M059J (cell line): ENCODE measurements around the gene STMP1.

DNA sequence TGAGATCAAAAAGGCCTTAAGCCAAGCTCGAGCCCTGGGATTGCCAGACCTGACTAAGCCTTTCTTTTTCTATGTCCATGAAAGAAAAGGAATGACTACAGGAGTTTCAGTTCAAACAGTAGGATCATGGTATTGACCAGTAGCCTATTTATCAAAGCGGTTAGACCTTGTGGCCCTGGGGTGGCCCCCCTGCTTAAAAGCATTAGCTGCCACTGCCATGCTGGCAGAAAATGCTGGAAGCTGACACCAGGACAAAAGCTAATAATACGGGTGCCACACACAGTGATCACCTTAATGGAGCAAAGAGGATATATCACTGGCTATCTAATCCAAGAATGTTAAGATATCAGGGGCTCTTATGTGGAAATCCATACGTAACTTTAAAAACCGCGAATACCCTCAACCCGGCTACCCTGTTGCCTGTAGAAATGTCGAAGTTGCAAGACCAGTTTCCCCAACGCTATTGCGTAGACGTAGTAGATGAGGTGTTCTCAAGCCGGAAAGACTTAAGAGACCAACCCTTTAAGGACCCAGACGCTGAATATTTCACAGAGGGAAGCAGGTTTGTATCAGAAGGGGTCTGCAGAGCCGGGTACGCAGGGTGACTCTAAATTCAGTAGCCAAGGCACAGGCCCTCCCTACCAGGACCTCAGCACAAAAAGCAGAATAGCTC, 7.8 kb upstream of the CYREN start:
- RAMPAGE, long total RNA, result no peak

DNA sequence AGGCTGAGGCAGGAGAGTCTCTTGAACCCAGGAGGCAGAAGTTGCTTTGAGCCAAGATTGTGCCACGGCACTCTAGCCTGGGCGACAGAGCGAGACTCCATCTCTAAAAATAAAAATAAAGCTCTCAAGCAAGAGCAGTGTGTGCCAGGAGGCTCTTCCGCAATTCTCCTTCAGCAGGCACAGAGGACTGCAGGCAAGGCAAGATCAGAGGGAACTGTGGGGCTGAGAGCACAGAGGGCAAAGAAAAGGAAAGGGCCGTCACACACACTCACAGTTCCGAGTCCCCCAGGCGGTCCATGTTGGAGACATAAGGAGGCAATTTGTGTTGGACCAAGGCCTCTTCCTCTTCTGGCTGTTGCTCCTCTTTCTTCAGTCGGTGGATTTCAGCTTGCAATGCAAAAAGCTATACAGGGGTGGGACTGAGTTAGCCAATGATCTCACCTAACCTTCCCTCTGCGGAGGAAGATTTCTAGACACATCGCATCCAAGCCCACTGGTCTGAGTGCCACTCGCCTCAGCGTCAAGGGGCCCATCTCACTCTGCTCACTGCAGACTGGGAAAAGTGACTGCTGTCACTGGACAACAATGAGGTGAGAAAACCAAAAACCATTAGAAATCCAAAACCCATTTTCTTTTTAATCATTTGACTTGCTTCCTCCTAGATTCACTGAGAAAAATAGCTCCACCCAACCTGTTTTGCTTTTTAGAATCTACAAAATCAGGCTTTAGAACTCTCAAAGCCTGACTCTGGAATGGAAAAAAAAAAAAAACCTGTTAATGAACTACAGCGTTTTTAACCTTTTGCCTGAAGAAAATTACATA, 5.5 kb downstream of the WDR91 start:
- RAMPAGE, long total RNA, result no peak

DNA sequence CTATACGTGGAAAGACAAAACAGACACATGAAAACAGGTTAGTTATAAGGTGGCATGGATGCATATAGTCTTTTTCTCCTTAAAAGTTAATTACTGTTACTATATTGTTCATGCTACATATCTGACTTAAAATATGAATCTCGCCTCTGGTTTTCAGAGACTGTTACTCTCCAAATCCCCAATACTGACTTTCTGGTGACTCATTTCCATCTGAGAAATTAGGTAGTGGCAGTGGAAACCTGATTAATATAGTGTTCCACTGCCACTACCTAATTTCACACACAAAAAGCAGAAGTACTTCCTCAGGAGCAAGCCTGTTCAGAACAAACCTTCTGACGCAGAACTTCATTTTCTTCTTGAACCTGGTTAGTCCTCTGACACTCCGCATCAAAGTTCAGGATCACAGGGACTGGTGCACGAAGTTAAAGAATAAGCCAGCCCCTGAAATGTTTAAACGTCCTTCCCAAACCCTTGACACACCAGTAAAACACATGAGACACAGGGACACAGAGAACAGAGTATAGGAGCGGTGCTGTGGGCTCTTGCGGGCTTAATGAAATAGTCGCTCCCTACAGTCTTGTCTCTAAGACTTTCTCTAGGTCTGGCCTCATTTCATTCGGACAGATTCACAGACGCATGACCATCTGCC, 4.4 kb downstream of the WDR91 start:
- RAMPAGE, long total RNA, result no peak

- RAMPAGE, long total RNA, result no peak
Measured at GRCh38 chr7:135253868-135254547, 20.4 kb downstream of the STRA8 start.

DNA sequence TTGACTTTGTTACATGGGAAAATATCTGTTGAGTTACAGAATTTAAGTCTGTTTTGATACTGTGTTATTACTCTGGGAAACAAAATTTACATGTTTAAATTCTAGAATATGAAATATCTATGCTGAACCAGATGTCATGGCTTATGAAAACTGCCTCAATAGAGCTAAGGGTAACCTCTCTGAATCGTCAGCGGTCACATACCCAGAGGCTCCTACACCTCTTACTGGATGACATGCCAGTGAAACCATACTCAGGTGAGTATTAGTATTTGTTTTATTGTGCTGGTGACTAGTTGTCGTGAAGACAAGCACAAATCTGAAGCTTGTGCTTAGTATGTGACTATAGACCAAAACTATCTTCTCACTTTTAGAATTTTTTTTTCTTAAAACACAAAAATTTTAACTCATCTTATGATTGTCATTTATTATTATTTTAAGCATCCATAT, 46.5 kb upstream of the STMP1 start:
- RAMPAGE, long total RNA, result no peak

GRCh38 chr7:135662157-135662761, at the start of gene STMP1:
Gene STMP1 (plus strand): TSS chr7:135662514.
- RAMPAGE, long total RNA, result start-site peak on the plus strand at chr7:135662499-135662511, 67 and 31 reads in 2 replicates

DNA sequence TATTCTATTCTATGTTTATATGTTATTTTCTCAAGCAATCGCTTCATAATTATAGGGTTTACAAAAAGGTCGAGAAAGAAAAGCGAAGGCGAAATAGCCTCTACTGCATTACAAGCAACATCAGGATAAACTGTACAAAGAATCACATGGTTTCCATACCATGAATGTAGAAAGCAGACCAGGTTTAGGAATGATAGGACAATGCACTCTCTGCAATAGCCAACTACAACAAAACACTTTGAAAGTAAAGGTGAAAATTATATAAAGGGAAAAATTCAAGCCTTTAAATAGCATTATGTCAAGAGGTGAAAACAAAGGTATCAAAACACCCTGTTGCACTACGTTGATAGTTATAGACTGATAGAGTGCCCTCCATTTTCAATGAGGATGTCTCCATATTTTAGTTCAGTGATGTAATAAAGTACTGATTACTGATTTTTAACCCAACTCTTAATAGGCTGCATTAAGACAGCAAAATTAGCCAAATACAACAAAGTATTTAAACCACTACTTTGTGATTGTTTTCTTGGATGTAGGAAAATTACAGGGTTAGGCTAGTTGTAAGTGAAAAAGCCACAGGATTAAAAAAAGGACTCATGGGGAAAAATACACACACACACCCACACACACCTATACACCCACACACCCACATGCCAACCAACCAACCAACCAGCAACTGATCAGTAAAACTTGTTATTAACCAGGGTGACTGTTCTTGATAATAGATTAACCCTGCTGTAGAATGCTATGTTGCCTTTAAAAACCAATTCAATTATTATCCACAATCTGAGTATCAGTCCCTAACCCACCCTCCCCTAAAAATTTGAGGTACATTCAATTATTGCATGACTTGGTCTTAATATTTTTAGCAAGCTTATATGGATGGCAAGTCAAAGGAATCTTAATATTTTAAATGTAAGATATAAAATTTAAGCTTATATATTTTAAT, 49.2 kb downstream of the MTPN start:
- RAMPAGE, long total RNA, result no peak

GRCh38 chr7:135977700-135977843, 413 bp upstream of the MTPN start:
- RAMPAGE, long total RNA, result no peak

DNA sequence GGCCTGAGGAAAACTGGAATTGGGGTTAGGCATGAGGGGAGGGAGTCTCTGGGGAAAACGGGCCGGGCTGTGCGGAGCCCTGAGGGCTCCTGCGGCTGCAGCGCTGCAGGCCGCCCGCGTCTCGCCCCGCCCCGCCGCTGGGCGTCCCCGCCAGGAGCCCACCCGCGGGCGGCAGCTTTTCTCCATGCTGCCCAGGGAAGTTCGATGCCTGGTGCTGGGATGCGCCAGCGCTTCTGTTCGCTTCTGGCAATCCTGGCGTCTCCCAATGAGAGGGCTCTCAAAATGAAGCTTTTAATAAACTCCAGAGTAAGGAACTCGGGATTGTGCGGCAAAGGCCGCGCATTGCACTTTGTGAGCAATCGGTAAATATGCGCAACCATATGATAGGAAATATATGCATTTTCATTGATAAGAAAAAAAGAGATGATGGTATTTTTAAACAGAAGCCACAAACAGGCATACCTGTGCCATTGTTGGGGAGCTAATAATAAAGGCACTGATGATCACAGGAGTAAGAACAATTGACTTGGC, 2.8 kb downstream of the CHRM2 start:
- RAMPAGE, long total RNA, result no peak

DNA sequence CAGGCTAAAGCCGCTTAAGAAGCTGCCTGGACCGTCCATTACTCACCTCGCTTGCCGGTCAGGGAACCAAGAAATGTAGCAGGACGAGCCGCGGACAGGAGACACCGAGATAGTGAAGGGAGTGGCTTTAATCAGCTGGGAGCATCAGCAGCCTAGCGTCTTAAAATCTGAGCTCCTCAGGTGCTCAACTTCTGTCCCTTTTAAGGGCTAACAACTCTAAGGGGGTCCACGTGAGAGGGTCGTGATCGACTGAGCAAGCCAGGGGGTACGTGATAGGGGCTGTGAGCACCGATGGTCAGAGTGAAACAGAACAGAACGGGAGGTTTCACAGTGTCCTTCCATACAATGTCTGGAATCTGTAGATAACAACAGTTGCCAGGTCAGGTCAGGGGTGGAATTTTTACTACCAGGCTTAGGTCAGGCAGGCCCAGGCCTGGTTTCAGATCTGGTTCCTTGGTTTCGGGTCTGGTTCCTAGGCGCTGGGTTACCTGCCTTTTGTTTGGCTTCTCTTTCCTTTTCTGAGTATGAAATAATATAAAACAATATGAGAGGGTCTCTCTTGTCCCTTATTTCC, 75.2 kb downstream of the PTN start:
- RAMPAGE, long total RNA, result no peak

DNA sequence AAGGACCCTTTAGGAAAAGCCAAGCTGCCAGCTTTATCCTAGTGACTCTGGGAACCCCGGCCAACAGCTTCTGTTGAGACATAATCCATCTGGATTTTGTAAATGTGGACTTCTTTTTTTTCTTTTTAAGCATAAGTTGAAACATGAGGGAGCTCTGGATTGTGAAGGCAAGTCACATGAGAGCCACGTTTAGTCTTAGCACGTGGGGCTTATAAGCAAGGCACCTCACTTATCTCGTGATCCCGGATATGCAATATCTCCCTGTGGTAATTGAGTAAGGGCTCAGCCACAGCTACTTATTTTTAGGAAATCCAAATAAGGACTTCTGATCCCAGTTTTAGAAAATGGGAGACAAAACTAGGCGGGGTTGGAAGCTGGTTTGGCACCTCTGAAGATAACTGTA, 111.2 kb upstream of the PTN start:
- RAMPAGE, long total RNA, result no peak

DNA sequence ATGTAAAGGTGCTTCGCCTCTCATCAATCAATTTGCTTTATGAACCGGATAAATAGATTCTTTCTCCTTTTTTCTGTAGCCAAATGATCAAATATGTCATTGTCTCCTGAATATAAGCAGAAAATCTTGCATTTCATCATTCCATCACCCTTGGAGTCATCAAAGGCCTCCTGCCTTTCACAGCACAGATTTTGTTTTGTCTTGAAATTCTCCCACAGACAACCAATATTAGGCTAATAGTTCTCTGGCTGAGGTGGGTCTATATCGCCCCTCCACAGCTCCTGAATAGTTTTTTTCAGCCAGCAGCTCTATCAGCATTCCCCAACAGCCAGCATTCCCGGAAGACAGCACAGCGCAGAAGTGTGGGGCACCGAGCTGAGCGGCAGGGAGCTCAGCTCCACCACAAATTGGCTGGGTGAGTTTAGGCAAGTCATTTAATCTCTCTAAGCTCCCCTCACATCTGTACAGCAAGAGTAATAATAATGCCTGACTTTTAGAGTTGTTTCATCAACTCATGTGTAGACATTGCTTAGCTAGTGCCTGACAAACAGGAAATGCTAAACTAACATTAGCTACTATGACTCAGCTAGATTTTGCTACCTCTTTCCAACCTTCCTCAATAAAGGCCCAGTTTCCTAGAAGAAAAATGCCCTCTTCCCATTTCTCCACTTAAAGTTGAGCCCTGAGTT, 247.8 kb upstream of the PTN start:
- RAMPAGE, long total RNA, result no peak

DNA sequence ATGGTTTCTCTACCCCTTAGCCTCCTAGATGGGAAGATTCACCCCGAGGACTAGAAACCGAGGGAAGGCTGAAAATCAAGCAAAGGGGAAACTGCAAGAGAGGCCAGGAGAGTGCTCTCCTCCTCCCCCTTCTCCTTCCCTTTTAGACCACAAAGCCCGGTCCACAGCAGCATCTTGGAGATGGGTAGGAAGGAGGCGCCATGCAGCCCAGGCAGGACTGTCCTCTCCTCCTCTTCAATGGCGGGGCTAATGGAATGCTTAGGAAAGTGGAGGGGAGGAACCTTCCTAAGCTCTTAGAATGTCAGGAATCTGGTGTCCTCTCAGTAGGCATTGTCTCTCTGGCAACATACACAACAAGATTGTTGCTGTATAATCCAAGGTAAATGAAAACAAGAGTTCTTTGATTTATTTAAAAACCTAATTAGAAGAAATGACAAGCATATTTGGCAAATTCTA, 185.2 kb downstream of the DGKI start:
- RAMPAGE, long total RNA, result no peak

DNA sequence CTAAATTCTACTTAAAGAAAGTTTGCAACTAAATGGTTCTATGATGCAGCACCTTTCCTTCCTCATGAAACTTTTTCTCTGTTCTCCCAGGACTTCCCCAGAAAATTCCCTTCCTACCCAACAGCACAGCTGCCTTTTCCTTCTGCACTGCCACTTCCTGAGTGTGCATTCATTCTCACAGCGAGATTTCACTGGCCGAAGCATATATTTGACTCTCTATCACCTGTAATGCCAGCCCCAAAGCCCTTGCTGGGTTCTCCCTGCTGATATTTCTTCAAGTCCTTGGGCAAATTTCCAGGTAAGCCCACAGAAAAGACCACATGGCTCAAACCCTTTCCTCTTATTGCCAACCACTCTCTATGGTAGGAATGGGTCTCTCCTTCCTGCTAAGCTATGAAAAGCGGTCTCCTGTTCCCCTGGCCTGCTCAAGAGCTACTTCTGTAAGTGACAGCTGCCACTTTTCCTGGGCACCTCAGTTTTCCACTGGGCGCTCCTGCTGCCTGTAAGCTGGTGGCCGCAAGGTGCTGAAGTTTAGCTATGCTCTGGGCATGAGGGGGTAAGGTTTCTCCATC, 41.6 kb upstream of the DGKI start:
- RAMPAGE, long total RNA, result no peak

DNA sequence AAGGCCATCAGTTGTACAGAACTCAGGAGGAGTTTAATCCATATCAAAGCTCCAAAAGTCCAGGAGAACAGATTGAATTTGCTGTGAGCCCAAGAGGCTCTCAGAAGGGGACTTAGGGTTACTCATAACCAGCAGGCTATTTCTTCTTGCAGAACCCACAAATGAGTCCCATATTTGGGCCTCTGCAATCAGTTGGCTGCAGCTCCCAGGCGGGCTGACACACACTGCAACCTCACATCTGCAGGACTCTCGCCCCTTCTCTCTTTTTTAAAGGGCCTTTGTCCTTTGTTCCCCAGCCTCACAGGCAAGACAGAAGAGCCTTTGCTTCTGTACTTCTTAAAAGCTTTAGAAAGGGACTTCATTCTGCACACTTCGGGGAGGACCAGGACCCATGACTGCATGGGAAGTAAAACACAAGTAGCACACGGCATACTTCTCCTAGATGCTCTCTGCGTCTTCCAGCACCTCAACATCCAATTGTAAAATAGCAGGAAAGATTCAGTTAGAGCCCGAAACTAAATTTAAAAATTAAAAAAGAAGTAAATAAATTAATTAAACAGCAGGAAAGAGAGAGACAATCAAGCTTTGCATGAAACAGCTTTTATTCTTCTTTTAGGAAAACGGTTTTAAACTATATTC, 26.6 kb downstream of the CREB3L2 start:
- RAMPAGE, long total RNA, result no peak

DNA sequence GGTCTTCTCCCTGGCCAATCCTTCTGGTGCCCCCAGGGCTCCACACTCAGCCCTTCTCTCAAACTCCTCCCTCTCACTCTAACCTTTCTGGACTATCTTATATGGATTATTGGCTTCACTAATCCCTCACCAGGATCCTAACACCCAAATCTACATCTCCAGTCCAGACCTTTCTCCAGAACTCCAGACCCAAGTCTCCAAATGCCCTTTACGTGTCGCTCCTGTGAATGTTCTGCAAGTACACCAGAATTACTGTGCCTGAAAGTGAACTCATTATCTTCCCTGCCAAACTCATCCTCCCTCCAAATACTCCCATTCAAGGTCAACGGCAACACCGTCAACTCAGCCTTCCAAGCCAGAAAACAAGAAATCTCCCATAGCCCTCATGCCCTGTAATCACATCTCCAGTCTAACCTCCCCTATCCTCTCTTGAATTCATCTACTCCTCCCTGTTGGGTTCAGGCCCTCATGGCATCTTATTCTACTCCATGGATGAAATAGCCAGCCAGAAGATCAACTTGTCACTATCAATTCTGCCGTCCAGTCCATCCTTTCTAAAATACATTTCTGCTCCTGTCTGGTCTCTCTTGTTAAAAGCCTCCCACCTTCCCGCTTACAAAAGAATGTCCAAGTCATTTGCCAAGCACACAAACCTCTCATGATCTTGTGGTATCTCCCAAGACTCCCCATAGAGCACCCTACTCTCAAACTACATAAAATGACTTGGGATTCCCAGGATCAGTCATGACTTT, 12.2 kb downstream of the CREB3L2 start:
- RAMPAGE, long total RNA, result no peak

DNA sequence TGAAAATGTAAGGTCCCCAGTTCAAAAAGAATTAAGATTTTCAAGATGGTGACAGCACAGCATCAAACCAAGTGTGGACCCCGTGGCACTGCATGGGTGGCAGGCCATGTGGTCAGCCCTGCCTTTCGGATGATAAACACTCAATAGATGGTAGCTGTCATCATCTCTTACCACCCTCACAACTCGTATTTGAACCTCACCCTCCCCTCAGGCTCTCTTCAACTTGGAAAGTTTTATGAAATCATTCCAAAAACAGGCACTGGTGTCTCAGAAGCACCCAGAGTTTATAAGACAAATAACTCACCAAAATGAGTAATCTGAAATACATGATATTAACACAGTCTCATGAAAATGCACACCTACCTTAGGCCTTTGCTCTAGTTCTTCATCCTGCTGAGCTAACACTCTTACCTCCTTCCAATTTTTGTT, 3.1 kb downstream of the CREB3L2 start:
- RAMPAGE, long total RNA, result no peak

DNA sequence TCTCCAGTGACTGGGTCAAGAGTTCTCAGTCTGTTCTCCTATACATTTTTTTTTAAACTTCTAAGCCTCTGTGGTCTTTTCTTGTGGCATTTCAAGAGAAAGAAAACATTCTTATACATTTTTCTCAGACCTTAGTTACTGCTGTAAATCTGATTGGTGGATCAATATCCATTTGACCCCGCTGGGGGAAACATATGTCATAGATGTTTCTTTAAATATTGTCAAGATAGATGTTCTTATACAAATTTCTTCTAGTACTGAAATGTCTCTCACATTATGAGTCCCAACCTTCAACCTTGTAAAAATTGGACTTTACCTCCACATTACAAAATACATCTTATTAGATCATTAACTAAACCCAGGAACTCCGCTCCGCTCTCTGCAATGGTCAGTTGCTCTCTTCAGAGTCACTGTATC, 8.6 kb upstream of the AKR1D1 start:
- RAMPAGE, long total RNA, result no peak

DNA sequence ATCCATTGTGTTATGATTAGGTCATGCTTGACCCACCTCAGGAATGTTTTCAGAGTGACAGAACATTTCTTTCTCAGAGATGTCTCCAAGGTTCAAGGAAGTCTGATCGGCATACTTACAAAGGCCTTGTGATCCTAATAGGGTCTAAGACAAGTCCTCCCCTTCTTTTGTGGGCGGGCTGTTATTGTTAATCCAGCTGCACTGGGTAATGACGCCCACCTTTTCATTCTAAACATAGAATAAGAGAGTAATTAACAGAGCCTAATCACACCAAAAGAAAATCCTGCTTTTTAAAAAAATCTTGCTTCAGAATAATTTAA, 110.8 kb downstream of the AKR1D1 start:
- RAMPAGE, long total RNA, result no peak

- RAMPAGE, long total RNA, result no peak
Measured at GRCh38 chr7:138352463-138353140, 107.5 kb upstream of the TRIM24 start.